Mammary microvascular endothelial cell (primary cell): ENCODE measurements around the genes GFRA4 and MAVS.

- RAMPAGE, long total RNA: no peak
Measured at GRCh38 chr20:3663323-3663777, at the start of gene GFRA4. GFRA4 (minus strand) TSS chr20:3663399.

DNA sequence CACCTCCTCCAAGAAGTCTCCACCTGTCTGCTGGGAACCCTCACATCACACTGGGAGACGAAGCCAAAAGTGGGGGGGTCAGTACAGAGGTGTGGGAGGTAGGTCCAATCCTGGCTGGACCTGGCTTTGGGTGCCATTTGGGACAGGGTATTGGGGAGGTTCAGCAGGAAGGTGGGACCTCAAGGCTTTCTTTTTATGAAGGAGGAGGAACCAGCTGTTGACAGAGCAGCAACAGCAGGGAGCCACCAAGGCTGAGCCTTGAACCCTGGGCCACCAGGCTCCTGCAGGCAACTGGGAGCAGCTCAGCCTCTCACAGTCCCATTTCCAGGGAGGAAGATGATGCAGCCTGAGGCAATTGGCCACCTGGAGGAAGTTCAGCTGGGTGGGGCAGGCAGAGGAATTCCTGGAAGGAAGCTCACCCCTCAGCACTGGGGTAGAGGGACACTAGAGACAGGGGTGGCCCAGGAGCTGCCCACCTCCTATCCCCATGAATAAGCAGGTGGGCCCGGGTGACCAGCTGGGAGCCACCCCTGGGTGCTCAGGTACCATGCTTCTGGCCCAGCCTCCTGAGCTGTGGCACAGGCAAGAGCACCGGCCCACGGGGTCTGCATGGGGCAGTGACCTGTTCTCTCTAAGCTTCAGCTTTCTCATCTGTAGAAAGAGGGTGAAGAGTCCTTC, 3.7 kb upstream of the HSPA12B start:
- RAMPAGE, long total RNA: no peak

GRCh38 chr20:3799543-3800430, 3.7 kb downstream of the CDC25B start:
- RAMPAGE, long total RNA: no peak

DNA sequence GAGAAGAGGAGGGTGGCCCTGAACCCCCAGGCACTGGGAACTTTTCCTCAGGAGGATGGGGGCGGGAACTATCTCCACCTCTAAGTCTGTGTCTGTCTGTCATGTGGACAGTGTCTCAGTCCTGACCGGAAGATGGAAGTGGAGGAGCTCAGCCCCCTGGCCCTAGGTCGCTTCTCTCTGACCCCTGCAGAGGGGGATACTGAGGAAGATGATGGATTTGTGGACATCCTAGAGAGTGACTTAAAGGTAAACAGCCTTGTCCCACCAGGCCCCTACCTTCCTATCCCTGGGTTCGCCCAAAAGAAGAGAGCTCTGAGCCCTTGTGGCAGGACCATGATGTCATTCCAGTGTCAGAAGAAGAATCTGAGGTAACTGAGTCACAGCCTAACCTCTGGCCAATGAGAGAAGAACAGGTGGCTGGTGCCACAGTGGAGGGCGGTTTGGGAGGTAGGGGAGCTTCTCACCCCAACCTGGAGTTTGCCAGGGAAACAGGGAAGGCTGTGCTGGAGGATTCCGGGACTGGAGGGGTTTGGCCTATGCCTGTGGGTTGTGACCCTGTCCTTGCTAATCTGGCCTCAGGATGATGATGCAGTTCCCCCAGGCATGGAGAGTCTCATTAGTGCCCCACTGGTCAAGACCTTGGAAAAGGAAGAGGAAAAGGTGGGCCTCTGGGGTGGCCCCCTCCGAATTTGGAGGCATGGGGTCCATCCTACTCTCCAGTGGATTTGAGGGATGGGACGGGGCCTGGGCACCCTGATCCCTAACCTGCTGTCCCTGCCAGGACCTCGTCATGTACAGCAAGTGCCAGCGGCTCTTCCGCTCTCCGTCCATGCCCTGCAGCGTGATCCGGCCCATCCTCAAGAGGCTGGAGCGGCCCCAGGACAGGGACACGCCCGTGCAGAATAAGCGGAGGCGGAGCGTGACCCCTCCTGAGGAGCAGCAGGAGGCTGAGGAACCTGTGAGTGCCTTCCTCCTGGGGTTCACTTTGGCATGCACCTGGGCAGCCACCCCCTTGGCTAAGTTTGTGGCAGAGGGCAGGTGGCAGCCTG, 5.4 kb downstream of the CDC25B start:
- RAMPAGE, long total RNA: no peak

- RAMPAGE, long total RNA: no peak
Measured at GRCh38 chr20:3808065-3808473, 12.0 kb downstream of the CDC25B start.

GRCh38 chr20:3815920-3816198, 4.5 kb upstream of the AP5S1 start:
- RAMPAGE, long total RNA: no peak

DNA sequence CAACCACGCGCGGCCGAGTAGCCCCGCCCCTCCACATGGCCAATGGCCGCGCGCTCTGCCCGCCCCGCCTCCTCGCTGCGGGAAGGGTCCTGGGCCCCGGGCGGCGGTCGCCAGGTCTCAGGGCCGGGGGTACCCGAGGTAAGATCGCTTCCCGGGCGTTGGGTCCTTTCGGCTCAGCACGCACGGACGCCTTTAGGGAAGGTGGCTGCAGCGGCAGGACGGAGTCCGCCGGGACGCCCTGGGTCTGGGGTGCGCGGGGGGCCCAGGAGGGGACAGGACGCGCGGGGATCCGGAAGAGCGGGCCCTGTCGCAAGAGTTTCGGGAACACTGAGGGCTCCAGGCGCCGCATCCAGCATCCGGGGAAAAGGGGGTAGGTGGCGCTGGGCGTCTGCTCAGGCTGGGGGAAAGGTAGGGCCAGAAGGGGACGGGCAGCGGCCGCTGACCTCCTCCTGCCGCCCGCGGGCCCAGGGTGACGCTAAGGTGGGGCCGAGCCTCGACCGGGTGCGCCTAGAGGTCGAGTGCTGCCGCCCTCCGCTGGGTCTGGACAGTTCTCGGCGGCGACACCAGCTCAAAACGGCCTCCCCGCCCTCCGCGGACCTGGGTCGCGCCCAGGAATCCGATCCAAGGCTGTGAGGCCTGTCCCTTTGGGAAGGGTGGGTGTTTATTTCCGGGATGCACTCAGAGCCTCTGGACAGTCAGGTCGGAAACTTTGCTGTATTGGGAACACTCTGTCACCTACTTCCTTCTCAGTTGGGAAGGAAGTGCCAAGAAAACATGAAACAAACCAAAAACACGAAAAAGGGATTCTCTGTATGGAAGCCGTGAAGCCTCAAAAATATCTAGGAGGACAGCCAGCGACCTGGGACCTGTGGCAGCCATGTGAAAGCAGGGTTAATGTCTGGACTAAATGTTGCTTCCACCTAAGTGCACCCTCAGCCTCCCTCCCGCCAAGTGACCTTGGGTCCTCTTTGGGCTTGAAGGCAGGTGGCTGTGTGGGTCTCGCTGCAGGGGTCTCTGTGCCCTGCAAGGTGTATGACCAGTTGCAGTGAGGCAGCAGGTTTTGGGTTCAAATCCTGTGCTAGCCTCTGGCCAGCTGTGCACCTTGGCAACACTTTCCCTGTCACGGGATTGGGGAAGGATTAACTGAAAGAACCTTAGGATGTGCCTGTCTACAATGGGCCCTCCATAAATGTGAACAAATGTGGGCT, at the start of gene MAVS:
Gene MAVS (plus strand): TSS at position 69 of the 1,208 bp plus-strand sequence.
- RAMPAGE, long total RNA: no peak

DNA sequence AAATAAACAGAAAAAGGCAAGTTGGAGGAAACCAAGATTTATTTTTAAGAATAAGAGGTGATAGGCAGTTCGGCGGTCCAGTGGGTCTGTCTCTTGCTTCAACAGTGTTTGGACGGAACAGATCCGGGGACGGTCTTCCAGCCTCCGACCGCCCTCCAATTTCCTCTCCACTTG, 8.2 kb upstream of the RNF24 start:
- RAMPAGE, long total RNA: no peak

- RAMPAGE, long total RNA: no peak
Measured at GRCh38 chr20:4060037-4060846, 44.9 kb upstream of the RNF24 start.

DNA sequence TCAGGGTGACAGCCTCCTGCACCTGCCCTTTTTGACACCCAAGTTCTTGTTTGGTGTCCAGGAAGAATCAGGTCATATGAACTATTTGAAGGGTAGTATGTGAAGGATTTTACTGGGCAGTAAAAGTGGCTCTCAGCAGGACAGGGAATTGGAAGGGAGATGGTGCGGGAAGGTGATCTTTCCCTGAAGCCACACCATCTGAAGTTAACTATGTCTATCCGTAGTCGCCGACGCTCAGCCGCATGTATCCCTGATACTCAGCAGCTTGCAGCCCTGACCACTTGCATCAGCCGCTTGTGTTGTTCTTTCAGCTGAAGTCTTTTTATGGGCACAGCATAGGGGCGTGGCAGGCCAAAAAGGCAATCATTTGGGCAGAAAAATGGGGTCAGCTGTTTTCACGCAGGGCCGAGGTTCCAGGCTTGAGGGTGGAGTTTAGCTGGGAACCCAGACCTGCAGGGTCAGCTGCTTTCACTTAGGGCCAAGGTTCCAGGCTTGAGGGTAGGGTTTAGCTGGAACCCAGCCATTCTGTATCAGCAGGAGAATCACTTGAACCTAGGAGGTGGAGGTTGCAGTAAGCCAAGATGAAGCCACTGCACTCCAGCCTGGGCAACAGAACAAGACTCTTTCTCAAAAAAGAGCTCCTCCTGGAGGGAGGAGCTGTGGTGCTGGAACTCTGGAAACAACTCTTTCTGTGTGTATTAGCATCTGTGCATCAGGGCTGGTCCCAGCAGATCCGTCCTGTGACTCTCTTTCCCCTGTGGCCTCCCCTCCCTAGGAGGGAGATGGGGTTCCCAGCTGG, 21.6 kb upstream of the PRNP start:
- RAMPAGE, long total RNA: no peak

GRCh38 chr20:4789069-4789578, 34.3 kb downstream of the RASSF2 start:
- RAMPAGE, long total RNA: no peak

- RAMPAGE, long total RNA: no peak
Measured at GRCh38 chr20:4926233-4926468, 75.2 kb downstream of the SLC23A2 start.

DNA sequence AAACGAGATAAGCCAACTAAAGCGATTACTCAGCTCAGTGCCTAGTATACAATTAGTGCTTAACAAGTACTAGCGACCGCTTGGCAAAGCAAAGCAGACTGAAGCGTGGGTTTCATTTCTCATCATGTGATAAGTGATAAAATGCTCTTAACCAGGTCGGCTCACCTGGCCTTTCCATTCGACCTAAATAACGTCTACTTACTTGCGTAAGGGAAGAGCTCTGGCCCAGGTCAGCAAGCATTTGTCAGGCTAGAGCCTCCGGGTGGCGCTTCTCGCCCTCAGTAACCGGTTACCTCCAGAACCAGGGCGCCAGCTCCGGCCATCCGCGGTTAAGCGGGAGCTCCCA, 537 bp upstream of the CDS2 start:
- RAMPAGE, long total RNA: no peak

- RAMPAGE, long total RNA: no peak
Measured at GRCh38 chr20:5128845-5129152, 2.0 kb downstream of the CDS2 start.

DNA sequence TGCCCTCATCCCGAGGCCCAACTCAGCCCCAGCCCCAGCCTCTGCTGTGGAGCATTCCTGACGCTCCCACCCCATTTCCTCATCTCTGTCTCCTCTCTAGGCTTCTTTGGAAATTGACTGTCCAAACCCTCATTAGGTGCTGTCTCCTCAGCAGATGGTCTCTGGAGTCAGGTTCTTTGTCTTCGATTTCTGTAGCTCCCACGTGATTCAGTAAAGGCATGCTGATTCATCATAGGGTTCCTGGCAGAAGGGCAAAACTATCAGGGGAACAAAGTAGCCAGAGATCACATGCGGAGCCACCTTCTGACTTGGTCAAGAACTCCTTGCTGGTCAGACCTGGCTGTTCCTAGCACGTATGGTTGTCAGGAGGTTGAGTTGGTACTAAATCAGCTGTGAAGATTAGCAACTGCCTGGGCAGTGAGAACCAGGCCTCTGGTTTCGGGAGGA, 23.9 kb downstream of the CDS2 start:
- RAMPAGE, long total RNA: no peak

- RAMPAGE, long total RNA: no peak
Measured at GRCh38 chr20:5156893-5157513, 30.2 kb downstream of the CDS2 start.

DNA sequence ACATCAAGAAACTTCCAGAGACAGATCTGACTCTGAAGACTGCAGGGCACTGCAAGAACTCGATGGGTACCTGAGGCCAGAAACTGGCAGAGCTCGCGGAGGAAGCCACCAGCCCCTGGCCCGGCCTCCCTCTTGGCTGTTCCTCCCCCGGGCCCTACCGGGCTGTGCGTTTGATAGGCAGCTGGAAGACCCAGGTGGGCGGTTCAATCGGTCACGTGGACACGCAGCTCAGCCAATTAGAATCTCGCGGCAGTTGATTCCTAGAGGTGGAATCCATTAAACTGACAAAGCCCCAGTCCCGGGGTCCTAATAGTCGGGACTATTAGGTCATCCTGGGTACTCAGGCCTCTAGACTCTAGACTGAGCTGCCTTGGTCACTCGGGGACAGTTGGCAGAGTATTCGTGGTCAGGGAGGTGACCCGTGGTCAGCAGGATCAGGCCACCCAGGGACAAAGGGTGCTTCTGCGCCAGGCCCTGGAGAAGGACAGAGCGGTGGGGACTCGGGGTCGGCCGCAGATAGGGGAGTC, 139.8 kb downstream of the GPCPD1 start:
- RAMPAGE, long total RNA: no peak

- RAMPAGE, long total RNA: no peak
Measured at GRCh38 chr20:5545149-5546325, 65.3 kb downstream of the GPCPD1 start.

DNA sequence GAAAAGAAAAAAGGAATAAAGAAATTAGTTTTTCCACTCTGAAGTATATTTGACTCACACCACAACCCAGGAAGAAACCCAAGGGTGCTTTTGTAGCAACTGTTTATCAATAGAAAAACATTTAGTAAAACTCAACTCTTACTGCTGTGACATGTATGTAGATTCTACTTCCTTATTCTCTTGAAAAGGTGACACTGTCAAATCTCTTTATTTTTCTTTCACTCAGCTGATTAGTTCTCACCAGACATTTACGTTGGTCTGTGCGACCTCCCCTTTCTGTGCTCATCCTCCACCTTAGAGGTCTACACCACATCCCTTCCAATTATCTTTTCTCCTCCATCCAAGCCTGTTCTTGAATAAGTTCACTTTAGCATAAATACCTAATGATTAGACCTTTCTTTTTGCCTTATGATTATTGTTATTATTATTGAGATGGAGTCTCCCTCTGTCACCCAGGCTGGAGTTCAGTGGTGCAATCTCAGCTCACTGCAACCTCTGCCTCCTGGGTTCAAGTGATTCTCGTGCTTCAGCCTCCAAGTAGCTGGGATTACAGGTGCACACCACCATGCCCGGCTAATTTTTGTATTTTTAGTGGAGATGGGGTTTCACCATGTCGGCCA, 39.7 kb upstream of the GPCPD1 start:
- RAMPAGE, long total RNA: no peak

DNA sequence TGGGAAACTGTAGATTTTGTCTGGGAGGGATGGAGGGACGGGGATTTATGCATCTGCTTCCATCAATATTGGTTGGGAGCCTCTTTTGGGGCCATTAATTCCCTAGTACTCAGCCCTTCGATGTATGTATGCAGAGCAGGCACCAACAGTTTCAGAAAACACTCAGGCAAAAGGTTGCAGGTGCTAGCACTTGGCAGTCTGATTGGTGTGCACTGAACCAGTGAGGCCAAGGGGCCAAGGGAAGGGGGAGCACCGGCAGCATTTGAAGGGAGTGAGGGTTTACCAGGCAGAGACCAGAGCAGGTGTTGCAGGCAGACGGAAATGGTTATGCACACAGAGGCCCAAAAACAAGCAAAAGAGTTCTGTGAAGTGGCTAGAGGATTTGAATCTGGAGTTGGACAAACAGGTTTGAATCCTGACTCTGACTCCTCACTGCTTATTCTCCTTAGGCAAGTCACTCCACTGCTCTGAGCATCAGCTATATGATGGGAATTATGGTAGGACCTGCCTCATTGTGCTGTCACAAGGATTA, 58.3 kb upstream of the SHLD1 start:
- RAMPAGE, long total RNA: no peak